Pulmonary lymph node (tissue), 1 donor: ENCODE measurements around the gene SCP2D1.

GRCh38 chr20:15986730-15987193 is 586.5 kb downstream of the KIF16B start:
- PRO-cap = no peak

GRCh38 chr20:16040591-16041467 is 532.4 kb downstream of the KIF16B start:
- PRO-cap = no peak

DNA sequence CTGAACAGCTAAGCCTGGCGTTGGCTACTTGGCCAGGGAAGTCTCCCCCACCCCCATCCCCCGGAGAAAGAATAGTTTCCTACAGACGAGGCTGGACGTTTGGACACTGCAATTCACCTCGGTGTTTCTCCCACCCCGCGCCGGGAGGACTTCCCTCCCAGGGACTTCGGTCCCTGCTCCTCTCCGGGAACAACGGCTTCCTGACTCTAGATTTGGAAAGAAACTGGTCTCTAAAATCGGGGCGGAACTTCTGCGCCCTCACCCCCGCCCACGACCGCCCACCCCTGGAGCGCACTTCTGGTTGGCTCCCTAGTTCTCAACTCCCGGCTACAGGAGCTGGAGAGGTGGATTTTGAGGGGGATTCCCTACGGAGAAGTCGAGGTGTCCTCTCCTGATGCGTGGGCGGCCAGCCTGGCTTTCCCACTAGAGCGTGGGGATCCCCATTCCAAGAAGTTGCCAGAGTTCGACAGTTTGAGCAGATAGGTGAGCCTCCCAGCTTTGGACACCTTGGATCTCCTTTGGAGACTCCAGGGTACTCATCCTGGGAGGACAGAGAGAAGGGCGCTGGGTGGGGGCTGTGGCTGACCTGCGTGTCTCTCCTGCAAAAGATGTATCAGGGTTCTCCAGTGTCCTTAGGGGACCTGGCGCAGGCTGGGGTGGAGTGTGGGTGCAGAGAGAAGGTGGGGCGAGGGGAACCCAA is 1.1 kb downstream of the PCSK2 start:
- PRO-cap = no peak

DNA sequence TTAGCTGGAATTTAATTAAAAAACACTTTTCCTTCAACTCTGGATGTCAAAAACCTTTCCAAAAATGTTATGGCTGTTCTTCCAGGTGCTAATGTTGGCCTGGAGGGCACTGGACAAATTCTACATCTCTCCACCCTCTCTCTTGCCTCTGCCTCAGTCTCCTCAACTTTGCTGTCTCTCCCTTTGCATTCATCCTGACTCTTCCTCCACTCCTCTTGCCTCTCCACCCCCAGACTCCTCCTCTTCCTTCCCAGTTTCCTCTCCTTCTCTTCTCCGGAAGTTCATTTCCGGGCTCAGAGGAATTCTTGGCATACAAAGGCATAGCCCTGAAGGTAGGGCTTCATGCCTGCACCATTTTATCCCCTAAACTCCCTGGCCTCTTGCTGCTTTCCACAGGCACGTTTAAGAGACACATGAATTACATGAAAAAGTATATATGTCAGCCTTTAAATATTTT is 10.7 kb downstream of the BFSP1 start:
- PRO-cap = no peak

GRCh38 chr20:17571069-17571467 is 1.2 kb downstream of the DSTN start:
- PRO-cap = no peak

GRCh38 chr20:17575169-17575984 is 5.5 kb downstream of the DSTN start:
- PRO-cap = no peak

GRCh38 chr20:17614919-17615745 is 45.3 kb downstream of the DSTN start:
- PRO-cap = no peak

GRCh38 chr20:17683208-17683800 is 1.3 kb upstream of the RRBP1 start:
- PRO-cap = no peak

- PRO-cap = no peak
Measured at GRCh38 chr20:17683981-17684664, 2.1 kb upstream of the RRBP1 start.

GRCh38 chr20:17806541-17807520 is 107.1 kb downstream of the BANF2 start:
- PRO-cap = no peak

GRCh38 chr20:17843533-17844263 is 124.9 kb downstream of the SNX5 start:
- PRO-cap = no peak

GRCh38 chr20:17863520-17864080 is 105.0 kb downstream of the SNX5 start:
- PRO-cap = no peak

GRCh38 chr20:17882464-17882917 is 86.1 kb downstream of the SNX5 start:
- PRO-cap = no peak

DNA sequence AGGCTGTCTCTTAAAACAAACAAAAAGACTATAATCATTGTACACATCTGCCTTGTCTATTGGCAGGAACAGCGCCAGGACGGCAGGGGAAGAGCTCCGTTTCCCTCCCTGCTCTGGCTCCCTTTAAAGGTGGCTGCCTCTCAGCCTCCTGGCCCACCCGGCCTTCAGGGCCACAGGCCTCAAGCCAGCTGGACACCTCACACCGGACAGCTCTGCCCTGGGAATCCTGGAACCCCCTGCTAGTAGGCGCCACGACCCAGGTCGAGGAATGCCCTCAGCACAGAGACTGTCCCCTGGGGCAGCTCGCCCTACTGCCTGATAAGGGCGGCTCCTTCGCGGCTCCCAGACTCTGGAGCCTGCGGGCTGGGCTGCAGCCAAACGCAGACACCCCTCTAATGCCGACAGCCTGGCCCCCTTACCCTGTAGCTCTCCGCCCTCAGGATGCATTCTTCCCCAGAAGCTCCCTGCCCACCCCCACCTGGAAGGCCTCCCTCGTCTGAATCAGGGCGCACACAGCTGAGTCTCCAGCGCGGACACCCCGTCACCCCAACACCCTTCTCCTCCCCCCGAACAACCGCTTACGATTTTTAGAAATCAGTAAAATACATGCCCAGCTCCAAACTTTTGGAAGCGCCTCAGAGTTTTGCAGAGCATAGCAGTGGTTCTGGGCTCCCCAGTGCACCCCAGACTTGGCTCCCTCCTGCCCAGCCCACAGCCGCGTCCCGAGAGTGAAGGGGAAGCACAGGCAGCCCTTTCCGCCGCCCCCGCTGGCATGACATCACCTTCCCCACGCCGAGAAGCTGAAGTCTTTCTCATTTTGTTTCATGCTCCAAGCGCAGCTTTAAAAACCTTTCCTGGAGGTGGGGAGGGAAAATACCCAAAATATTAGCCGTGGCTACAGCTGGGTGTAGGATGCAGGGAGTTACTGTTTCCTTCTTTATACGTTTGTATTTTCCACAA is 73.3 kb downstream of the SNX5 start:
- PRO-cap = unidirectional peak, minus-strand start at position 702 of the sequence

GRCh38 chr20:17969250-17969712 is 463 bp downstream of the MGME1 start:
- PRO-cap = bidirectional peak, plus-strand start at chr20:17969608, minus-strand start at chr20:17969521

GRCh38 chr20:18555453-18555652 is 11.9 kb upstream of the SMIM26 start:
- PRO-cap = no peak

GRCh38 chr20:18813486-18813914 is at the start of gene SCP2D1:
TSS of gene SCP2D1 (plus strand) at chr20:18813783.
- PRO-cap = no peak

DNA sequence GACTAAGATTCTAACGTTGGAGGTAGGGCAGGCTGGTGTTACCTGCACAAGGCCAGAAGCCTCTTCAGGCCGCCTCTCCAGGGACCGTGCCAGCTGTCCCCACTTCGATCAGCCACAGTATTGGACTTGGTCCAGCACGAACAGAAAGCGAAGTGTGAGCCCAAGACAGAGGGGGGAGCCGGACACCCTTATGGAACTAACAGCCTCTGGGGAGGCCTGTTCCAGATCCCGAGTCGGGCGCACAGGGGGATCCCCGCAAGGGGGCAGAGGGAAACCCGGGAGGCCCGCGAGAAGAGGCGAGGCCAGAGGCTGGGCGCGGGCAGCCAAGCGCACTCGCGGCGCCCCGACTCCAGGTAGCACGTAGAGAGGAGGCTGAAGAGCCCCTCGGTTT is 860 bp upstream of the SLC24A3 start:
- PRO-cap = no peak

GRCh38 chr20:19658097-19658727 is 99.8 kb upstream of the RIN2 start:
- PRO-cap = unidirectional peak, plus-strand start at chr20:19658391

DNA sequence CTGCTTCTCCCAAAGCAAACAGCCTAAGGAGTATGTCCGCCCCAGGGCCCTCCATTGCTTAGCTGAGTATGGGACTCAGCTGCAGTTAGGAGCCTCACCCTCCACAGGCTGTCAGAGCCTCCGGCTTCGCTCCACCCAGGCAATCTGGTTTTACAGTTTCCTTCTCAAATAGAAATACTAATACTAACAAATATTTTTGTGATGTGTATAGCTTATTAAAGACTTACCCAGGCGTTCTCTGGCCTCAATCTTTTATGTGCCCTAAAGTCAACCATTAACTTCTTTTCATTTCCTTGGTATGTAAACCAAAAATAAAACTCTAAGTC is 17.7 kb downstream of the RIN2 start:
- PRO-cap = no peak